A549 (cell line): ENCODE measurements around a stretch of chr12.

DNA sequence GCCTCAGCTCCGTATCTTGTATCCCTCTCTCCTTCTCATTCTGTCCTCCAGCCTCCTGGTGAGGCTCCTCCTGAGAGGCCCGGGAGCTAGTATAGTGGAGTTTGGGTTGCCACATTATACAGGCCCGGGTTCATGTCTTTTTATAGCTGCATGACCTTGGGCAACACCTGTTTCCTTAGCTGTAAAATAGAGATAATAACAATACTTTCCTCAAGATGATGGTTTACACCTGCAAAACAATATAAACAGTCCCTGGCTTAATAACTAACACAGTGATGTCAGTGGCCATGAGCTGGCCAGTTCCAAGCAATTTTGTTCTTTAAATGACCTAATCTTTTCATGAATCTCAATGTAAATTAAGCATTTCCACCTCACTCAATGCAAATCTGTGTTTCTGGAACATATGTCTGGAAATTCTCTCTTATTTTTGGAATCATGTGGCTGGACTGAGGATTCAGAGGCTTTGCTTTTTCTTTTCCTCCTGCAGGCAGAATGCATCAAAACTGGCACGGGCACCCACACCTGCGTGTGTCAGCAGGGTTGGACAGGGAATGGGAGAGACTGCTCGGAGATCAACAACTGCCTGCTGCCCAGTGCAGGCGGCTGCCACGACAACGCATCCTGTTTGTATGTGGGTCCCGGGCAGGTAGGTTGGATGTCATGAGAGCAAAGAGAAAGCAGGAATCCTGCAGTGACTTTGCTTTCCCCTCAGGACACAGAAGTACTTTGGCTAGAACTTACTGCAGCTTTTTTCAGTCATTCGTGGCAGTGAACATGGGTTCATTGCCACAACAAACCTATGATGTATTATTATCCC, 90.1 kb downstream of the STAB2 start:
- PRO-cap: no peak
CAGE:
- cytosol, long polyA plus RNA: no peak
- long polyA plus RNA: no peak
- nucleus, long polyA plus RNA: no peak

DNA sequence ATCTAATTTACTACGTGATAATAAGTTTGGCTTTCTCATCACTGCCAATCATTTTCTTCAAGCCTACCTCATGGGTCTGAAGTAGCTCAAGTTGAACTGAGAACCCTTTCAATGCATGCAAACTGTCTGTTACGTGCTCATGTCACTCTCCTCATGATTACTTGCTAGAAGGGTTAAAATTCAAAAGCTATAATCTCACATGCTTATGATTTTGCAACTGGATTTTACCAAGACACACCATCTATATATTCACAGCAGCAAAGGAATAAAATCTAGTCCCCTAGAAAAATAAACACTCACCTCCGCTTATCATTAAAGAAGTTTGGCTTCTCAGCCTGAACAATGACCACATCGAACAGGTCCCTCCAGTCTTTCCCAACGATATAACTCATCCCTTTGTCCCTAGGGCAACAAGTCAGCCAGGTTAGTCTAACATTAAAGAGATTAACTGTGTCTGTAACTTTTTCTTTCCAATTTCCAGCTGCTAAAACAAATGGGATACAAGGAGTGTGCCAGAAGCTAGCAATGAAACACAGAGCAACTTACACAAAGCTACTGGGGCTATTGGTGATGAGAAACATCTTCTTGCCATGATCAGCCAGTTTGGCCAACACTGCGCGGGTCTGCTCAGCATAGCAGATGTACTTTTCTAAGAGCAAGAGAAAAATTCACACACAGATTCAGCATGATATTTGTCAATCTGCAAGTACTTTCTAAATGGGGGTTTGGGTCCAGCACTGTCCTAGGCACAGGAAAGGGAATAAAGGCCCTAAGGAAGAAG, 48.0 kb downstream of the NT5DC3 start:
- PRO-cap: no peak
CAGE:
- cytosol, long polyA plus RNA: no peak
- long polyA plus RNA: no peak
- nucleus, long polyA plus RNA: no peak

DNA sequence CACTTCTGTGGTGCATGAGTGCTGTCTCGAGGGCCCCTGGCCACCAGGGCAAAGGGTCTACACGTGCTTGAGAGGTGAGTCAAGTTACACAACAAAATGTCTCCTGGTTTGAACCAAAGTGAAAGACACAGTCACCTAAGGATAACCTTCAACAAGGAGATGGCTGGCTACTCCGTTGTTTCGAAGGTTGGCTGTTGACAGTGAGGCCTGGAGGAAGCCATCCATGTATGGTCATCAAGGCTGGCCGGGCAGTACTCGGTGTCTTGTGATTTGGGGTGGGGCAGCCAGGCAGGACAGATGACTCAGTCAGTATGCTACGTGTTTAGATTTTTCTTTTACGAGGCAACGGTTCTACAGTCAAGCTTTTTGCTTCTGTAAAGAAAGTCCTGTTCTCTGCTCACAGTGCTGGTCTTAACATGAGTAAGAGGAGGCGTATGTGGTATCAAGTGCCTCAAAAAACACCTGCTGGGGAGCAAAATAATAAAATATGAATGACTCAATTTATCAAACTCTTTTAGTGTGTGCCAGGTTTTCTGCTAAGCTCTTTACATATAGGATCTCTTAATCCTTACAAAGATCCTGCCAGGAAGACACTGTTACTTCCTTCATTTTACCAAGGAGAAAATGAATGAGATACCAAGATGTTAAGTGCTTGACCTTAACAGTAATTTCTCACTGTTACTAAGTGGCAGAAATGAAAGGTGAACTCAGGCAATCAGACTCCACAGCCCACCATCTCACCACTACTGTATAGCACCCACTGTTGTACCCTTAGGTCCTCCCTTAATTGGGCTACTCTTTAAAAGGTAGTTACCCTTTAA, 18.2 kb upstream of the NT5DC3 start:
- PRO-cap: bidirectional peak, plus-strand start at position 345 of the sequence, minus-strand start at position 257 of the sequence
CAGE:
- cytosol, long polyA plus RNA: no peak
- long polyA plus RNA: no peak
- nucleus, long polyA plus RNA: no peak

GRCh38 chr12:103946370-103946965, 10.5 kb downstream of the UQCC6 start:
- PRO-cap: no peak
CAGE:
- cytosol, long polyA plus RNA: no peak
- long polyA plus RNA: start-site peak on the plus strand at chr12:103946852-103946938, 619 and 280 reads in 2 replicates
- nucleus, long polyA plus RNA: no peak

GRCh38 chr12:104030486-104030919, 19.5 kb downstream of the GLT8D2 start:
- PRO-cap: no peak
CAGE:
- cytosol, long polyA plus RNA: no peak
- long polyA plus RNA: no peak
- nucleus, long polyA plus RNA: no peak

GRCh38 chr12:104065113-104065604, 828 bp downstream of the HCFC2 start:
- PRO-cap: no peak
CAGE:
- cytosol, long polyA plus RNA: no peak
- long polyA plus RNA: no peak
- nucleus, long polyA plus RNA: no peak

GRCh38 chr12:104134023-104134892, 3.8 kb downstream of the NFYB start:
- PRO-cap: no peak
CAGE:
- cytosol, long polyA plus RNA: no peak
- long polyA plus RNA: no peak
- nucleus, long polyA plus RNA: no peak

DNA sequence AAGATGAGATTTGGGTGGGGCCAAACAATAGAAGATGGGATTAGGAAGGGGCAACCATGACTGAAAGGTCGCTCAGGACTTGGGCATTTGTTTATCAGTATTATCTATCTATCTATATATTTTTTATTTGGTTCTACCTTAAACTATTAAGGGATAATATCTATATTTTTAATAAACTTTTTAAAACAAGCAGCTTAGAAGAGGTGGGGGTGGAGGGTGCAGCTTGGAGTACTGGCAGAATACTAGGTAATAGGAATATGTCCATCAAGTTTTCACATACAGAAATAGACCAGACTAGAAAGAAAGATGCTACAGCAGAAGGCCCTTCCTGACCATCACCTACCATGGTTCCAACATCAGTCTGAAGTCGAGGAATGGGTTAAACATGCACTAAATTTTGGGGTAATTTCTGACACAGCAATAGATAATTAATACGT, 50.5 kb downstream of the EID3 start:
- PRO-cap: no peak
CAGE:
- cytosol, long polyA plus RNA: no peak
- long polyA plus RNA: no peak
- nucleus, long polyA plus RNA: no peak

- PRO-cap: no peak
CAGE:
- cytosol, long polyA plus RNA: no peak
- long polyA plus RNA: no peak
- nucleus, long polyA plus RNA: no peak
Observed at GRCh38 chr12:104710018-104710447, 248.1 kb downstream of the SLC41A2 start.

DNA sequence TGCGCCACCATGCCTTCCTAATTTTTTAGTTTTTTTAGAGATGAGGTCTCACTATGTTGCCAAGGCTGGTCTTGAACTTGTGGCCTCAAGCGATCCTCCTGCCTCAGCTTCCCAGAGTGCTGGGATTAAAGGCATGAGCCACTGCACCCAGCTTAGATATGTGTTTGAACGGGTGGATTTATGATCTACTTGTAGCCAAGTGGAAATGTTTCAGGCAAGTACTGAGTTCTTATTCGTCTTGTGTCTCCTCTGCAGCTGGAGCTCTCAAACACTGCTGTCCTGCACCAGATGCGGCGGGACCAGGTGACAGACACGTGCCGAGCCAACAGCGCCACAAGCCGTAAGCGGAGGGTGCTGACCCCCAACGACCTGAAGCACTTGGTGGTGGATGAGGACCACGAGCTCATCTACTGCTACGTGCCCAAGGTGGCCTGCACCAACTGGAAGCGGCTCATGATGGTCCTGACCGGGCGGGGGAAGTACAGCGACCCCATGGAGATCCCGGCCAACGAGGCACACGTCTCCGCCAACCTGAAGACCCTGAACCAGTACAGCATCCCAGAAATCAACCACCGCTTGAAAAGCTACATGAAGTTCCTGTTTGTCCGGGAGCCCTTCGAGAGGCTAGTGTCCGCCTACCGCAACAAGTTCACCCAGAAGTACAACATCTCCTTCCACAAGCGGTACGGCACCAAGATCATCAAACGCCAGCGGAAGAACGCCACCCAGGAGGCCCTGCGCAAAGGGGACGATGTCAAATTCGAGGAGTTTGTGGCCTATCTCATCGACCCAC, 201.2 kb downstream of the SLC41A2 start:
- PRO-cap: no peak
CAGE:
- cytosol, long polyA plus RNA: no peak
- long polyA plus RNA: no peak
- nucleus, long polyA plus RNA: no peak

GRCh38 chr12:104882901-104883386, 75.1 kb downstream of the SLC41A2 start:
- PRO-cap: no peak
CAGE:
- cytosol, long polyA plus RNA: no peak
- long polyA plus RNA: no peak
- nucleus, long polyA plus RNA: no peak

- PRO-cap: no peak
CAGE:
- cytosol, long polyA plus RNA: no peak
- long polyA plus RNA: no peak
- nucleus, long polyA plus RNA: no peak
Observed at GRCh38 chr12:105195142-105195556, 40.8 kb downstream of the APPL2 start.

DNA sequence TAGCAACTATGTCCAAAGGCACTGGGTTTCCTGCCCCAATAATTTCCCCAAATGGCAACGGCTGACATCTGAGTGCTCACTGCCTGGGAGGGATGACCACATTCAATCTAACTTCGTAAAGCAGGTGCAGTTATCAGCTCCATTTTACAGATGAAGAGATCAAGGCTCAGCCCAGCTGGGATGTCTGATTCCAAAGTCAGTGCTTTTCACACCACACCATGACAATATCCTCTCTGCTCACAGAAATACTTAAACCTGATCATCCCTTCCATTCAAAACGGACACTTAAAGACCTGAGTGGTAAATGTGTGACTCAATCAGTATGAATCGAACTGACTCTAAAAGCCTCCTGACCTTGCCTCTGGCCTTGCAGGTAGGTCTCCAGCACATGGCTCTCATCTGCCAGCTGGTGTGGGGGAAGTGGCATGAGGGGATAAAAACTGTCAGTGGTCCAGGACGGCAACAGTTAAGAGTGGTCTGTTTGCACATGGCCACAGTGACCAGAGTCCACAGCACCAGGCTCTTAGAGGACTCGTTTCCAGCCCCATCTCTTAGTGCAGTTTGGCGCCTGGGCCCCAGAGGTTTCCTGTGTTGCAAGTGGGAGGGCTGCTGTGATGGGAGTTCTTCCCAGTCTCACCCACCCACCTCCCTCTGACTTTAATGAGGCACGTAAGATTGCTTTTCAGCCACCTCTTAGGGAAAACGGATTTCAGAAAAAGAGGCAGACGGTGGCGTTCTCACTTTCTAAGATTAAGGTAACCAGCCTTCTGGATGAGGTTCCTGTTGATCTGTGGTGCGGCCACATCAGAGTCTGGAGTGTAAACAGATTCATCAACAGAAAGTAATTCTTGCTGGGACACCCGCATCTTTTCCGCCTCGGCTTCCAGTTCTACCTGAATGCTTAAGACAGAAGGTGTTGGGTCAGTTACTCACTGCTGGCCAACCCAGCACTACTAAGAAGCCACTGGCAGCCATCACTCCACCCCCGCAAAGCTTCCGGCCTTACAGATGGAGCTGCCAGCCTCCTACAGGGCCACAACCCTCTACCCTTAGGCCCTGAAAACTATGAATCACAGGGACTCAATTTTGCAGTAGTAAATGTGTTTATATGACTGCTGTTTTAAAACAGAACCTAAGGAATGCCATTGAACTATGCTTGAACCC, 37.0 kb downstream of the APPL2 start:
- PRO-cap: no peak
CAGE:
- cytosol, long polyA plus RNA: no peak
- long polyA plus RNA: no peak
- nucleus, long polyA plus RNA: no peak

GRCh38 chr12:105485190-105485697, 154.8 kb downstream of the C12orf75 start:
- PRO-cap: no peak
CAGE:
- cytosol, long polyA plus RNA: no peak
- long polyA plus RNA: no peak
- nucleus, long polyA plus RNA: no peak

DNA sequence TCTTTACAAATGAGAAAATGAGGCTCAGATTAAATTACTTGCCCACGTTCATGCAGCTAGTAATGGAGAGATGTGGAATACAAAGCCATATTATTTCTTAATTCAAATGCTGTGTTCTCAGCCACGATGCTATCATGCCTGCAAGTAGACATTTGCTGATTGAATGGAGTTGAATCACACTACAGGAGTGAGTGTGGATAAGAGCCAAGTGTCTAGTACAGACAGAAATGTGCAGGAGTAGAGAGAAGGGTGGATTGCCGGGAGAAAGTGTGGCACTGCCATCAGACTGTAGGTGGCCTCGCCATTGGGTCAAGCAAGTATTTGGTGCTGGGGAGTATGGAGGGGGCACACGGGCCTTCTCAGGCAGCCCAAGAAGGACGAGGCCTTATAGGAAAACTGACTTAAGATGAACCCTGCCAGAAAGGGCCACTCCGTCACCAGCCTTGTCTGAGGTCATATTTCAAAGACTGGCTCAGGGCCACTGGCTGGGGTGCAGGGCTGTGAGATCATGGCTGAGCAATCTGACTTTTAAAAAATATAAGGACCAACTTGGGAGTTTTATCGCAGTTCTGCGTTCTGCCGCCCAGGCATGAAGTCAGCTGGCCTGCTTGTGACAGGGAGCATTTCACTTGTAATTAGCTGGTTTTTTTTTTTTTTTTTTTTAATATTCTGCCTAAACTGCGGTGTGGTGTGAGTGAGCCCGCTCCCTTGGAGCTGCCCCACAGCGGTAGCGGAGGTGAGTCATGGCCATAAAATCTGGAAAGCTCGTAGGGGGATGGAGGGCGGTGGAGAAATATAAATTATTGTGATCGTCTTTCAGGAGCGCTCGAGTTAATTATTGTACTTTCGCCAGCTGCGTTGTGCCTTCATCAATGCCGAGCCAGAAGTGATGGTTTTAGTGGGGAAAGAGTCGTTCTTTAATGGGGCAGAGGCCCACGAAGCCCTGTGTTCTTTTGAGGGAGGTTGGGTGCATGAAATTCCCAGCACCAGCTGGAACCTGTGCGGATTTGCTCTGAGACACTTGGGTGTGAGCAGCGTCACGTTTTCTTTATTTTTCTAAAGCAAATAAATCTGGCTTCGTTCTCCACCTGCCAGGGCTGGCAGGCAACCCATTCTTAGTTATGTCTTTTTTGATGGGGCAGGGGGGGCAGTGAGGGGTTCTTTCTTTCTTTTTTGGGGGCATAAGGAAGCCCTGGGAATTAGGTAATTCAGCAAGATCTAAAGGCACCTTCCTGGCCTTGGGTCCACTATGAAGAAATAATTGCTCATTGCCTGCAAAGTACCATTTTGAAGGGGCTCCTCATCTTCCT, 231.8 kb downstream of the C12orf75 start:
- PRO-cap: no peak
CAGE:
- cytosol, long polyA plus RNA: no peak
- long polyA plus RNA: no peak
- nucleus, long polyA plus RNA: no peak

DNA sequence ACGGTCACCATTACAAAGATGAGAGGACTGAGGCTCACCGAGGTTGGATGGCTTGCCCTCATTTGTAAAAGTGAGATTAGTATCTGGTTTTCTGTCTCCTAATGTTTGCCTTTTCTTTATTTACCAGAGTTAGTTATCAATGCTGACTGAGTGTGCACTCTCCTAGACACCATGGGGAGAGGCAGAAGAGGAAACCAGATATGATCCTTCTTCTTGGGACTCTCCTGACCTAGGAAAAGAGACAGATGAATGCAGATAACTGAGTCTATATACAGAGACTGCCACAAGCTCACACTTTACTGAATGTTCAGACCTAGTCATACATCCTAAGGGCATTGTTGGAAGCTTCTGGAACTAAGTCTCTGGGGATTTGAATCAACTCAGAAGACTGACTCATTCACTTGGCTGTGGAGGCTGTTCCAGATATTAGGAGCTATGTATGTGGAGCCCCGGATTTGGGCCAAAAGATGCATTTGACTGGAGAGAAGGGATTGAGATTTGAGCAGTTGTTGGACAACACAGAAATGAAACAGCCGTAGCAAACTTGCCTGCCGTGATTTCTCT, 397.0 kb downstream of the NUAK1 start:
- PRO-cap: no peak
CAGE:
- cytosol, long polyA plus RNA: no peak
- long polyA plus RNA: no peak
- nucleus, long polyA plus RNA: no peak

DNA sequence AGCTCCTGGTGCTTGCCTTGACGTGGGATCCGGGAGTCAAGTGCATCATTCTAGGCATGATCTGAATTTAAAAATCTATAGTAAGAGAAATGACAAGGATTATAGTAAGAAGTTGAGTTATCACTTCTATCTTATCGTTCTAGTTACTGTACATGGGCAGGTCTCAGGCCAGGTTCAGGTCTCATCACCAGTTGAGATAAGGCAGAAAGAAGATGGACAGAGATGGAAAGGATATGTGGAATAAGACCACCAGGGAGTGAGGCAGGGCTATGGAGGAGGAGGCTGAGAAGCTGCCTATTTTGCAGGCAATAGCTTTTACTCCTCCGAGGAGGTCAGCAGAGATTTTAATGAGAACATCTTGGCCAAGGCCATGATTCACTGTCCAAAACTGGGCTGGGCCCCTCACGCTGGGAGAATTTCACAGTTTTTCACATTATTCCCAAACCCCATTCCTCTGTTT, 283.6 kb downstream of the NUAK1 start:
- PRO-cap: no peak
CAGE:
- cytosol, long polyA plus RNA: no peak
- long polyA plus RNA: no peak
- nucleus, long polyA plus RNA: no peak

DNA sequence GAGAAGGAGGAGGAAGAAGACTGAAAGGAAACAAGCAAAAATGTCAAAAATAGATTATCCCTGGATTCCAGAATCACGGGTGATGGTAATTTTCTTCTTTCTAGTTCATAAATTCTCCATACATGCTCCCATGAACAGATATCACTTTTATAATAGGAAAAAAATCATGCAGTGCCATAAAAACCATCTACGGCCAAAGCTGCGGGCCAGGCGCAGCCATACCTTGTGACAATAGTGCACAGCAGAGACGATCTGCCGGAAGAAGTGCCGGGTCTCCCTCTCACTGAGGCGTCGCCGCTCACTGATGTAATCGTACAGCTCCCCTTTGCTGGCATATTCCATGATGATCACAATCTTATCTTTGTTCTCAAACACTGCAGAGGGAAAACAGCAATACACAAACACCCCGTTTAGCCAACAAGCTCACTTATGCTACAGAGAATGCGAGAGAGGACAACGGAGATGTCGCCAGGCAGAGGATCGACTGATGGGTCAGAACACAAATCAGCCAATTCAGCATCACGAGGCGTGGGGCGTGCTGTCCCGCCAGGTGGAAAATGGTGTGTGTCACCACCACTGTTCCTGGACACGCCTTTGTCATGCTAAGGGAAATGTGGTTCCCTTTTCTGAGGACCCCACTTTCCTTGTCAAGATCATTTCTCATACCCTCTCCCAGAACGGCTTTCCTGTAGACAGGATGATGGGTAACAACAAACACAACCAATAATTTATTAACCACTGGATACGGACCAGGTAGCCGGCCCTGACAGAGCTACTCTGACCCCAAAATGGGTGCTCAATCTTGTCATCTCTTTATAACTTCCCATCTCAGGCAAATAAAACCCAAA, 52.0 kb downstream of the NUAK1 start:
- PRO-cap: no peak
CAGE:
- cytosol, long polyA plus RNA: no peak
- long polyA plus RNA: no peak
- nucleus, long polyA plus RNA: no peak

DNA sequence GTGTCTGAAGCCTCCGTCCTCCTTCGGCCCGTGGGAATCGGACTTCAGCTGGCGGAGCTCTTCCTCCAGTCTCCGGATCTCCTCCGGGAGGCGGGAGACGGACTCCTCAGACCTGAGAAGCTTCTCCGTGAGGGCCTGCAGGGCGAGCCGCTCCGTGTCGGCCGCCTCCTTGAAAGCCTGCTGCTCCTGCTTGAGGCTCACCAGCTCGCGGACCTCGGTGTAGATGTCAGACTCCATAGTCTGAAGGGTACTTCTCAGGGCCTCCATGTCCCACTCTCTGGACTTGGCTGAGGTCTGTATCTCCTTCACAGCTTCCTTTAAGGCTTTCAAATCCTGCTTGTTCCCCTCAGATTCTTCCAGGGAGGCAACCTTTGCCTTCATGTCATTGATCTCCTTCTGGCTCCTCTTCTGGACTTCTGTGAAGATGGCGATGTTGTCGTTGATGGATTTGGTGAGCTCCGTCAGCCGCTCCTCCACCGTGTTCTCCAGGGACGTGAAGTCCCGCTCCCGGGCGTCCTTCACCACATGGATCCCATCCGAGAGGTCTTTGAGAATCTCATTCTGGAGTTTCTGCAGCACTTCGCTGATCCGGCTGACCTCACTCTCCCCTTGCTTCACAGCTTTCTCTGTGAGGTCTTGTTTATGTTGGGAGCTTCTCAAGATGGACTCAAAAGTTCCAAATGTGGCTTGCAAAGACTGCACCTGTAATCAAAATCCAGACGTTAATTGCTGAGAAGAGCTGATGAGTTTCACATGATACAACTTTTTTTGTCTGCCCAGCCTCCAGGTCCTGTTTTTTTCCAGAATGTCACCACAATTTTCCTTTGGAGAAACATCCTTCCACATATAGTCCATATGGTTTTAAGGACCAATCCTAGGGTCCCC, 7.9 kb downstream of the CKAP4 start:
- PRO-cap: no peak
CAGE:
- cytosol, long polyA plus RNA: no peak
- long polyA plus RNA: no peak
- nucleus, long polyA plus RNA: no peak

- PRO-cap: no peak
CAGE:
- cytosol, long polyA plus RNA: no peak
- long polyA plus RNA: no peak
- nucleus, long polyA plus RNA: no peak
Observed at GRCh38 chr12:106251575-106252021, 3.8 kb upstream of the CKAP4 start.